Pericardium fibroblast (primary cell): ENCODE results near the genes ITPKB and PRSS38.

- RAMPAGE, long total RNA: no peak
These were observed at the start of gene ITPKB for GRCh38 chr1:226738915-226739599. ITPKB (minus strand) TSS chr1:226739282.

DNA sequence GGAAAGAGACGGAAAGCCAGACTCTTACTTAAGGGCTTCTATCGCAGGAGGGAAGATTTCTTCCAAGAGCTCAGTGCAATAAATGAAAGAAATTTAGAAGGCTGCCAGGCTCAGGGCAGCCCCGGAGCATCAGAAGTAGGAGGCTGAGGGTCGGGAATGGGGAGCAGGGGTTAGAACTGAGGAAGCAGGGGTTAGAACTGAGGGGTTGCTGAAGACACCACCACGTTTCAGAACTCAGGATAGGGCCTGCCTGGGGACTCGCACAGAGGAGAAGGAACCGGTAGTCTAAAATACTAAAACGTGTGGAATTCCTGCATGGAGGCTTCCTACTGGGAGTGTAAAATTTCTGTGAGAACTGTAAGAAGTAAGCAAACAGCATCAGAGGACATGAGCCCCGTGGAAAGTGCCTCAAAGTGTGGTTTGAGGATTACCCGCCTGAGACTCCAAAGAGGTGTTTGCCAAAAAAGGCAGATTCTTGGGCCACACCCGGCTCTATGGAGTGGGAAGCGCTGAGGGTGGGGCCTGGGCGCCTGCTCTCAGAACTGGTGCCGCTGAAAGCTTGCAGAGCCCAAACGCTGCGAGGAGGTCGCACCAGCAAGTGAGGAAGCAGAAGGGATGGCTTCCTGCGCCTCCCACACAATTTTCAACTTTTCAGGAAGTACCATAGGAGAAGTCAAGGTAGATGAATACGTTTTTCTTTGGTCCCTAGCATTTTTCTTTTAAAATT lies 43.1 kb upstream of the PSEN2 start:
- RAMPAGE, long total RNA: no peak

GRCh38 chr1:226828061-226828436 lies 42.4 kb upstream of the PSEN2 start:
- RAMPAGE, long total RNA: no peak

- RAMPAGE, long total RNA: no peak
These were observed 5.6 kb downstream of the PSEN2 start for GRCh38 chr1:226875860-226876485.

DNA sequence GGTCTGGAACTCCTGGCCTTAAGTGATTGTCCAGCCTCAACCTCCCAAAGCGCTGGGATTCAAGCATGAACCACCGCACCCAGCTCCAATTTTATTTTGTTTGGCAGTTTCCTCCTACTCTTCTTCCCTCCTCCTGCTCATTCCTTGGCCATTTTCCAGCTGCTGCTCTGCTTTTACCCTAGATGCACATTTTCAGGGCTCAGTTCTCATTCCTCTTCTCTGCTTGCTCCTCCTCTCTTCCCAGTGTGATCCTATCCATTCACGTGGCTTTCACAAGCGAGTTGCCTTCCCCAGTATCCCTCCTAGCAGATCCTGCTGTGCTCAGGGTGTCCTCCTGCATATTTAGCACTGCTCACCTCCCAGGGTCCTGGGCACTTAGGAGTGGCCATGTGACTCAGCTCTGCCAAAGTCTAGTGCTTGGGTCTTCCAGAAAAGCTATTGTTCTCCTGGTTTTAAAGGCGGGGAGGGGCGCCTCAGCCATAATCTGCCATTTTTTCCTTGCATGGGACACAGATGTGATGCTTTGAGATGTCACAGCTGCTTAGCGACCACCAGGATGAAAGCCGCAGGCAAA lies 33.7 kb downstream of the PSEN2 start:
- RAMPAGE, long total RNA: no peak

- RAMPAGE, long total RNA: no peak
These were observed 19.7 kb upstream of the COQ8A start for GRCh38 chr1:226920297-226920984.

- RAMPAGE, long total RNA: no peak
These were observed 5.2 kb downstream of the COQ8A start for GRCh38 chr1:226945018-226945914.

DNA sequence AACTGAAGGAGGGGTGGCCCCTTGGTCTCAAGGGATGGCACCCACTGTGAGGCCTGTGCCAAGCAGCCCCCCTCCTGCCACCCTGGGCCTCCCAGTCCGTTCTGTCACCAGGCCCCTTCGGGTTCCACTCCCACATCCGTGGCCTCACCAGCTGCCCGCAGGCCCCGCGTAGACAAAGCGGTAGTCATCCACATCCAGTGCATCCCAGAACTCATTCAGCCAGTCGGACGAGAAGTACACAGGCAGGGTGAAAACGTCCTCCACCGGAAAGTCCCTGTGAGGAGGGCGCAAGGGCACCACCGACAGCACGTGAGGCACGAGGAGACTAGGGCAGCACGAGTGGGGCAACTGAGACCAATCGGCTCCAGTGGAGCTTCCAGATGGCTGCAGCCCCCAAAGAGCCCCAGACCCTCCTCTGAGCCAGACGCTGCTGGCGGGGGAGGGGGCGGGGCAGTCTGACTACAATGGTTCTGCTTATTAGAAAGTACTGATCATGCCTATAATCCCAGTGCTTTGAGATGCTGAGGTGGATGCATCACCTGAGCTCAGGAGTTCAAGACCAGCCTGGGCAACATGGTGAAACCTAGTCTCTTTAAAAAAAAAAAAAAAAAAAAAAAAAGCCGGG lies 1.2 kb downstream of the JMJD4 start:
- RAMPAGE, long total RNA: no peak

- RAMPAGE, long total RNA: no peak
These were observed at the start of gene PRSS38 for GRCh38 chr1:227815638-227815837. PRSS38 (plus strand) TSS chr1:227815675.

DNA sequence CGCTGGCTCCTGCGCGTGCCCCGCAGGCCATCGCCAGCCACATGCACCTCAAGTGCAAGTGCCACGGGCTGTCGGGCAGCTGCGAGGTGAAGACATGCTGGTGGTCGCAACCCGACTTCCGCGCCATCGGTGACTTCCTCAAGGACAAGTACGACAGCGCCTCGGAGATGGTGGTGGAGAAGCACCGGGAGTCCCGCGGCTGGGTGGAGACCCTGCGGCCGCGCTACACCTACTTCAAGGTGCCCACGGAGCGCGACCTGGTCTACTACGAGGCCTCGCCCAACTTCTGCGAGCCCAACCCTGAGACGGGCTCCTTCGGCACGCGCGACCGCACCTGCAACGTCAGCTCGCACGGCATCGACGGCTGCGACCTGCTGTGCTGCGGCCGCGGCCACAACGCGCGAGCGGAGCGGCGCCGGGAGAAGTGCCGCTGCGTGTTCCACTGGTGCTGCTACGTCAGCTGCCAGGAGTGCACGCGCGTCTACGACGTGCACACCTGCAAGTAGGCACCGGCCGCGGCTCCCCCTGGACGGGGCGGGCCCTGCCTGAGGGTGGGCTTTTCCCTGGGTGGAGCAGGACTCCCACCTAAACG lies 23.5 kb upstream of the ARF1 start:
- RAMPAGE, long total RNA: no peak

DNA sequence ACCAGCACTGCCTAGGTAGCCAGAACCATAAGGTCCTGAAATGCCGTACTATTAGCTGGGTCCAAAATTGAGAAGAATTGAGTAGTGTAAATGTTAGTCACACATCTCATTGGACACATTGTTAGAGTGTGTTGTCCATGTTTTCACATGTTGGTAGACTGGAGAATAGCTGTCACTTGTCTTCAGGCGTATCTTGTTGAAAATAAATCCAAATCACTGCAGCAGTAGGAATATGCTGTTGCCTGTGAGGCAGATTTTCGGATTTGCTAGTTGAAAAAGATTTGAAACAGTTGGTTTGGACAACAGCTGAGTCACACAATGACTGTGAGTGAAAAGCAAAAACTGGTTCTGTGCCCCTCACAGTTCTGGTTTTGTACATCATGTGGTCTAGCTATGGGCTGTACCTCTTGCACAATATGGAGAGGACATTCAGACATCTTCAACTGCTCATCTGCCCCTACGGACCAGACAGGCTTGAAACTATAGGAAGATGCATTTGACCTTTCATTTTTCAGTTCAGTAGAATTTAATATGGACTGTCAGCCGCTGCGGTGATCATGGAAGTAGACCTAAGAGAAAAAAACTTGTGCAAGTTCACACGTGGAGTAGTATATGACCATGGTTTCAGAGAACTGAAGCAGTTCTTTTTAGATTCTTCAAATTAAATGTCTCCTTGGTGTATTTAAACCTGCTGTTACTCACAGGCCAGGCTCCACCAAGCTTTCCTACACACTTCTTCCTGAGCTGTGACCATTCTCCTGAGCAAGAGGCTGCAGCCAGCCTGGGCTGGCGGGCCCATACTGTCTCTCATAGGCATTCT lies 1.9 kb downstream of the ARF1 start:
- RAMPAGE, long total RNA: no peak

GRCh38 chr1:228101347-228101850 lies 1.7 kb downstream of the C1orf35 start:
- RAMPAGE, long total RNA: no peak

GRCh38 chr1:228105285-228105806 lies 2.2 kb upstream of the C1orf35 start:
- RAMPAGE, long total RNA: no peak

DNA sequence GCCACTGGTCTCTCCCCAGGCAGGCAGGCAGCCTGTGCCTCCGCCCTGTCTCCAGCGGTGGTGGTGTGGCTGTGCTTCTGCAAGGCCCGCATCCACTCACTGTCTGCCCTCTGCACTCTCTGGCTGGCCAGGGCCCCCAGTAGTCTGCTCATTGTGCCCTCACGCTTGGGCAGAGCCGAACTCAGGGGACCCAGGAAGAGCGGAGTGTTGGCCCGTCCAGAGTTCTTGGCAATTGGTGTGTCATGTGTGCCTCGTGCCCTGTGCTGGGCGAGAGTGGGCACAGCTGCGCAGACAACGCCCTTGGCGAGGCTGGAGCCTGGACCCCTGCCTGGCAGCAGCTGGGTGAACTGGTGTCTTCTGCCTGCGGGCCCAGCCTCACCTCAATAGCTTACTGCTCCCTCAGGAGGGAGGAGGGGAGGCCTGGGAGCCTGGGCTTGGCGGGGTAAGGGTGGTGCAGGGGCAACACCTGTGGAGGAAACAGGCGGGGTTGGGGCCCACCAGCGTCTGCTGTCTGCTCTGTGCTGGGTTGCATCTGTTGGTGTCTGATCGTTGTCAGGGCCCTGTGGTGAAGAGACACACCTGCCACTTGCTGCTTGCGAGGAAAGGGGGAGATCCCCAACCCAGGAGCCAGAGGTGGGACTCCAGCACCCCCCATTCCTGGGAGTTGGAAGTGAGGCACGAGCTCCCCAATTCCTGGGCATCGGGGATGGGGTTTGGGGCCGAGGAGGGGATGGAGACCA lies 2.2 kb downstream of the GUK1 start:
- RAMPAGE, long total RNA: no peak

- RAMPAGE, long total RNA: no peak
These were observed 1.2 kb upstream of the IBA57 start for GRCh38 chr1:228164067-228165204.

DNA sequence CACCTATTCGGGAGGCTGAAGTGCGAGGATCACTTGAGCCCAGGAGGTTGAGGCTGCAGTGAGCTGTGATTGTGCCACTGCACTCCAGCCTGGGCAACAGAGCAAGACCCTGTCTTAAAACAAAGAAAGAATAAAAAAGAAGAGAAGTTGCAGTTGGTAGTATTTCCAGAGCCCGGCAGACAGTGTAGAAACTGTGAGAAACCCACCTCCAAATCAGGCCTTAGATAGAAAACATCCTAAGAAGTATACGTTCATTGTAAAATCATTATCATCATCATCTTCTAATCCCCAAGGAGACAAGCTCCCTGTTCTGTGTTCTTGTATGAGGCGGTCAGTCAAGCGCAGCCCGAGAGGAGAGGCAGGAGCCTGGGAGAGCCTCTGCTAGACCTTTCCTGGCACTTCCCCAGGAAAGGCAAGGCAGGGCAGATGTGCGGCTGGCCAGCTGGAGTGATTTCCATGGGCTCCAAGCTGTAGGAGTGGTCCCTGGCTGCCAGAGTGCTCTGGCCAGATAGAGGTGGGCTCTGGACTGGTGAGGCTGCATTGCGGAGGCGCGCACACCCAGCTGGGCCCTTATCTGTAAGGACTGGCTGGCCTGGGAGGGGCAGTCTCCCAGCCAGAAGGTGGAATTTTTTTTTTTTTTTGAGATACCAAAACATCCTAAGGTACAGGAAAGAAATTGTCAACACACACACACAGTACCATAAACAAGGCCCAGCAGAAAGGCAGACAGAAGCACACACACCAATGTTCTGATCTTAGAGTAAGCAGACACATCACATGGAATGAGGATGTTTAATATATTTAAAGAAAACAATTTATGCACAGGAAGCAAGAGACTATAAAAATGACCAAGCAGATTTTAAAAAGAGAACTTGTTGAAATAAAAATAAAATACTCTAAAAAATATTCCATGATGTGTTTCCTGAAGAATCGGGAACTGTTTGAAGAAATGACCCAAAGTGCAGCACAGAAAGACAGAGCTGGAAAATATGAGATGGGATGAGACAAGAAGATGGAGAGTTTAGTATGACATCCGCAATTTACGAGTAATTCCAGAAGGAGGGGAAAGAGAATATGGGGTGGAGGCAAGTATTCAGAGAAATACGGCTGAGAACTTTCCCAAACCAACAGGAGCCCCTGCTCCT lies 13.2 kb downstream of the IBA57 start:
- RAMPAGE, long total RNA: no peak

- RAMPAGE, long total RNA: no peak
These were observed 639 bp downstream of the OBSCN start for GRCh38 chr1:228208338-228209028.

DNA sequence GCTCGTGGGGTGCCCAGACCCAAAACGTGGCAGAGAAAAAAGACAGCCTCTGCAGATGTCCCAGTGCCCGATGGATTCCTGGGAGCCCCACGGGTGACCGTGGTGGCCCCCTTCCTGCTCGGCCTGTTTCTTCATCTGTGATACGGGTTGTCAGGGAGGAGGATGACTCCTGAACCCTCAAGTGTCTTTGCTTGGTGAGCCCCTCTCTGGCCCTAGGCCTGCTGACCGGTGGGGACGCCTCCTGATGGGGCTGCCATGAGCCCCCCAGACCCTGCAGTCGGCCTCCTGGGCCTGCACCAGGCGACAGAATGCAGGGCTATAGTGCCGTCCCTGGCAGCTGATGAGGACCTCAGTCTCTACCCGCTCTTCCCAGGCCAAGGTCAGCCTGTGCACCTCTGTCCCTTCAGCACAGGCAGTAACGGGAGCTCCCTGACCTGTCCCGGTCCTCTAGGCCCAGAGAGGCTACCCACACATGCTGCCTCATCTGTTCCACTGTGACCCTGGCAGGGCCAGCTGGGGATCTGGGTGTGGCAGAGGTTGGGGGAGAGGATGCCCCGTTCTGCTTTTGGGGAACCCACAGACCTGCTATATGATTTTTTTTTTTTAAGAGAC lies 1.3 kb downstream of the OBSCN start:
- RAMPAGE, long total RNA: no peak

DNA sequence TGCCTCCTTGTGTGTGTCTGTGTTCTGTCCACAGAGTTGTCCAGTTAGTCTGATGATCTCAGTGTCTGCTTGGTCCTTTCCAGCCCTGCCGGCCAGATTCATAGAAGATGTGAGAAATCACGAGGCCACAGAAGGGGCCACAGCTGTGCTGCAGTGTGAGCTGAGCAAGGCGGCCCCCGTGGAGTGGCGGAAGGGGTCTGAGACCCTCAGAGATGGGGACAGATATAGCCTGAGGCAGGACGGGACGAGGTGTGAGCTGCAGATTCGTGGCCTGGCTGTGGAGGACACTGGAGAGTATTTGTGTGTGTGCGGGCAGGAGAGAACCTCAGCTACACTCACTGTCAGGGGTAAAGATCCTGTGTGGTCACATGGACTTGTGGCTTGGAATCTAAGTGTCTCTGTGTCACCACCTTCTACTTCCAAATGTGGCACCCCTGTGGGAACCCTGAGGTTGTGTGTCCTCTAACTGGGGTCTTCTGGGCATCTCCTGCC lies 95.8 kb downstream of the OBSCN start:
- RAMPAGE, long total RNA: no peak

DNA sequence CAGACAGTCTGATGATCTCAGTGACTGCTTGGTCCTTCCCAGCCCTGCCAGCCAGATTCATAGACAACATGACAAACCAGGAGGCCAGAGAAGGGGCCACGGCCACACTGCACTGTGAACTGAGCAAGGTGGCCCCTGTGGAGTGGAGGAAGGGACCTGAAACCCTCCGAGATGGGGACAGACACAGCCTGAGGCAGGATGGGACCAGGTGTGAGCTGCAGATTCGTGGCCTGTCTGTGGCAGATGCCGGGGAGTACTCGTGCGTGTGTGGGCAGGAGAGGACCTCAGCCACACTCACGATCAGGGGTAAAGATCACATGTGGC lies 96.4 kb downstream of the OBSCN start:
- RAMPAGE, long total RNA: no peak